Tibial nerve (tissue), 3 donors: ENCODE results near the genes KNL1, PPP1R14D and RTF1.

DNA sequence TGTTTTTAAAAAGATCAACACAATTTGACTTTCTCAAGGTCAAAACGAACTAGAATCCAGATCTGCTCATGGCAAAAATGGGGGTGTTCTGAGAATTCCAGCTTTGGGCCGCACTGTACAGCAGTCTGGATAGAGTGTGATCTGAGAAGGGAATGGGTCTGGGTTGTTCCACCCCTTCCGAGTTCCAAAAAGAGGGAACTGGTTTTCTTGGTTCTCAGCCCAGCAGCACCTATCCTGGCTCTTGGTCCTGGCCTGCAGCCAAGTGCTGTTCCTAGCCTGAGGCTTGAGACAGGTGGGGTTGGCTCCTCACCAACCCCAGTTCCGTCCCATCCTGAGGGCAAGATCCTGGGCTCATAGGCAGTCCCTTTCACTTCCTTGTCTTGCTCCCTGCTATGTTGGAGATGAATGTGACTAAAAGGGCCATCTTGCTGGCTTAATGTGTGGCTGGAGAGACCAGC is 15.1 kb downstream of the IVD start:
- PRO-cap: no peak
- RAMPAGE, long total RNA, 3 experiments: no peak in any of the 3 experiments

- PRO-cap: no peak
- RAMPAGE, long total RNA, 3 experiments: no peak in any of the 3 experiments
These were observed 1.4 kb downstream of the BAHD1 start for GRCh38 chr15:40442098-40442670.

DNA sequence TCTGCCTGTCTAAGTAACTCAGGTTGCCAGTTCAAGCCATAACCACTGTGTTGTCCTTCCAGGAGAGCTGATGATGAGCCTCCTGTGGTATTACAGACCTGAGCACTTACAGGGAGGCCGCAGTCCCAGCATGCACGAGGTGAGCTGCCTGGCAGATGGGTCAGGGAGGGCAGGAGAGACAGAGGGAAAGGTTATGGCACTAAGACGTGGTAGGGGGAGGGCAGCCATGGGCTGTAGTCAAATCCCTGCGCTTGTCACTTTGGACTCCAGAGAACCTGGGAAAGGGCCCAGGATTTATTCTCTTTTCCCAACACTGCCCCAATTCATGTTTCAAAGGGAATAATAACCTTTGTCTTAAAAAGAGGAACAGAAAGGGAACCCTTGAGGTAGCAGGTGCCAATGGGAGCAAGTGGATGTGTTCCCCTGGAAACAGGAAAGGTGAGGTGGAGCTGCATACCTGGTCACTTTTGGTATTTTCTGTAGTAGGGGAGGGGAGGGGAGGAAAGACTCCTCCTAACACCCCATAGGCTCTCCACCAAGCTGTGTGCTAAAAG is 6.3 kb upstream of the CHST14 start:
- PRO-cap: no peak
- RAMPAGE, long total RNA, 3 experiments: no peak in any of the 3 experiments

DNA sequence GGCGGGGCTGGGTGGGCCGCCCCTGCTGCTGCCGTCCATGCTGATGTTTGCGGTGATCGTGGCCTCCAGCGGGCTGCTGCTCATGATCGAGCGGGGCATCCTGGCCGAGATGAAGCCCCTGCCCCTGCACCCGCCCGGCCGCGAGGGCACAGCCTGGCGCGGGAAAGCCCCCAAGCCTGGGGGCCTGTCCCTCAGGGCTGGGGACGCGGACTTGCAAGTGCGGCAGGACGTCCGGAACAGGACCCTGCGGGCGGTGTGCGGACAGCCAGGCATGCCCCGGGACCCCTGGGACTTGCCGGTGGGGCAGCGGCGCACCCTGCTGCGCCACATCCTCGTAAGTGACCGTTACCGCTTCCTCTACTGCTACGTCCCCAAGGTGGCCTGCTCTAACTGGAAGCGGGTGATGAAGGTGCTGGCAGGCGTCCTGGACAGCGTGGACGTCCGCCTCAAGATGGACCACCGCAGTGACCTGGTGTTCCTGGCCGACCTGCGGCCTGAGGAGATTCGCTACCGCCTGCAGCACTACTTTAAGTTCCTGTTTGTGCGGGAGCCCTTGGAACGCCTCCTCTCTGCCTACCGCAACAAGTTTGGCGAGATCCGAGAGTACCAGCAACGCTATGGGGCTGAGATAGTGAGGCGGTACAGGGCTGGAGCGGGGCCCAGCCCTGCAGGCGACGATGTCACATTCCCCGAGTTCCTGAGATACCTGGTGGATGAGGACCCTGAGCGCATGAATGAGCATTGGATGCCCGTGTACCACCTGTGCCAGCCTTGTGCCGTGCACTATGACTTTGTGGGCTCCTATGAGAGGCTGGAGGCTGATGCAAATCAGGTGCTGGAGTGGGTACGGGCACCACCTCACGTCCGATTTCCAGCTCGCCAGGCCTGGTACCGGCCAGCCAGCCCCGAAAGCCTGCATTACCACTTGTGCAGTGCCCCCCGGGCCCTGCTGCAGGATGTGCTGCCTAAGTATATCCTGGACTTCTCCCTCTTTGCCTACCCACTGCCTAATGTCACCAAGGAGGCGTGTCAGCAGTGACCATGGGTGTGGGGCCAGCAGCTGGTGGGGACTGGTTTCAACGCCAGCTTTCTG is 868 bp downstream of the CHST14 start:
- PRO-cap: no peak
- RAMPAGE, long total RNA, 3 experiments: no peak in any of the 3 experiments

DNA sequence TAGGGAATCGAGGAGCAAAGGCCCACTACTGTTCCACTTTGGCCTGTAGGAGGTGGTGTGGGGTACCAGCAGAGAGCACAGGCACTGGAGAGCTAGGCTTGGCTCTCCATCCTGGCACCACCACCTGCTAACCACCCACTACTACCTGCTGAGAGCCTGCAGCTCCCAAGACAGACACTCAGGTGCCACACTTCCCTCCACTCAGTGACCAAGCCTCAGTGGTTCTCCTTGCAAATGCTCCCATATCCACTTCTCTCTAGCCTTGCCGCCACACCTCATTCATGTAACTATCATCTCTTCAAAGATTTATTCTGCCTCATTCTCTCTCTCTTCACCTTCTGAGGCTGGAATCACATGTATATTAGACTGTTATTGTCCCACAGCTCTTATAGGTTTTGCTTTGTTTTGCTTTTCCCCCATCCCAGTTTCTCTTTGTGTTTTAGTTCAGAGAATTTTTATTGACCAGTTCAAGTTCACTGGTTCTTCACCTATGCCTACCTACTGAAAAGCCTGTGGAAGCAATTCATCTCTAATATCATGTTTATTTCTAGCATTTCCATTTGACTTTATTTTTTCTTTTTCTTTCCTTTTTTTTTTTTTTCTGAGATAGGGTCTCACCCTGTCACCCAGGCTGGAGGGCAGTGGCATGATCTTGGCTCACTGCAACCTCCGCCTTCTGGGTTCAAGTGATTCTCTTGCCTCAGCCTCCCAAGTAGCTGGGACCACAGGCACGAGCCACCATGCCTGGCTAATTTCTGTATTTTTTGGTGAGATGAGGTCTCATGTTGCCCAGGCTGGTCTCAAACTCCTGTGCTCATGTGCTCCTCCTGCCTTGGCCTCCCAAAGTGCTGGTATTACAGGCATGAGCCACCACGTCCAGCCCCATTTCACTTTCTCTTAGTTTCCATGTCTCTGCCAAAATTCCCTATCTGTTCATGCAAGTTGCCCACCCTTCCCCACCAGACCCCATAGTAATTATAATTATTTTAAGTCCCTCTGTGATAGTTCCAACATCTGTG is 18.9 kb downstream of the CCDC32 start:
- PRO-cap: no peak
- RAMPAGE, long total RNA, 3 experiments: start-site peak on the minus strand in 1 of 3 experiments, centred at position 852 of the sequence, 8 reads per replicate

DNA sequence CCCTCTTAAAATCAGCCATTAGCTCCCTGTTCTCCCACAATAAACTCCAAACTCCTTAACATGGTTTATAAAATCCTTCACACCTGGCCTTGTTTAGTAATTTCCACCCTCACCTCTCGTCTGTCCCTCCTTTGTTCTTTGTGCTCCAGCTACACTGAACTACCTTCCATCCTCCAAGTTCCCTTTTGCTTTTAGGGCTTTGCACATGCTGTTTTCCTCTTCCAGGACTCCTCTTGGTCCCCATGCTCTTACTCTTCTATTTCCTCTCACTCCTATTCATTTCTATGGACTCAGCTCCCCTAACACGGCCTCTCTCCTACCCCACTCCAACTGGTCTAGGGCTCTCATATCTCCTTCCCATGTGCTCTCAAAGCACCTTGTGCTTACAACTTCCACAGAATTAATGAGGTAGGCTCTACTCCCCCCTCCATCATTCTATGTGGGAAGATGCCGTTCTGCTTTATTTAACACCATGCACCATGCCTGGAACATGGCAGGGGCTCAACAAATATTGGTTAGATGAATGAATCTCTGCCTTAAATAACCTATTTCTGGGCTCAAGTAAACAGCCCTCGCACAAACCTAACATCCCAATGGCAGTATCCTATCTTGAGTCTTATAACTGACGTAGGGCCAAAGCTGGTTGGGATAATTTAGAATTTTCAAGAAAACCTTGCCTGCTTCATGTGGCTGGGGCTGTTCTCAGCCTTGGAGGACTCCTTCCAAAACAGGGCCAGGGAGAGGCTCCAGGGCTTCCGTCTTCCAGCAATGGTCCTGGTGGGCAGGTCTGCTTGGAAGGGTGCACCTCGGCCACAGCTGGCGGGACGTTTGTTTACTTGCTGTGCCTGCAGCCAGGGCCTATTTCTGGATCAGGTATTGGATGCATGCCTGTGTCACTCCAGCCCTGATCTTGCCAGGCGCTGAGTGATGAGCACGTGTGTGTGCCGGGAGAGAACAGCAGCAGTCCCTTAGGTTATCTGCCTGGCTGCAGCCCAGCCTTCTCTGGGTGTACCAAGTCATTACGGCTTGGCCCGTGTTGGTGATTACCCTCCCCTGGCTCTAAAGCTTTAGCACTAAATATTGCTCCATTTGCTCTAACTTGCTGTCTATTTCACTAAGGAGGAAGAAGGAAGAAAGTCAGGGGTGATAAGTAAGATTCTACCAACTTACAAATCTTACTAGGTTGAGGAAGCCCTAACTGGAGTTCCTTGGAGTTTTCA is 15.3 kb downstream of the CCDC32 start:
- PRO-cap: no peak
- RAMPAGE, long total RNA, 3 experiments: no peak in any of the 3 experiments

DNA sequence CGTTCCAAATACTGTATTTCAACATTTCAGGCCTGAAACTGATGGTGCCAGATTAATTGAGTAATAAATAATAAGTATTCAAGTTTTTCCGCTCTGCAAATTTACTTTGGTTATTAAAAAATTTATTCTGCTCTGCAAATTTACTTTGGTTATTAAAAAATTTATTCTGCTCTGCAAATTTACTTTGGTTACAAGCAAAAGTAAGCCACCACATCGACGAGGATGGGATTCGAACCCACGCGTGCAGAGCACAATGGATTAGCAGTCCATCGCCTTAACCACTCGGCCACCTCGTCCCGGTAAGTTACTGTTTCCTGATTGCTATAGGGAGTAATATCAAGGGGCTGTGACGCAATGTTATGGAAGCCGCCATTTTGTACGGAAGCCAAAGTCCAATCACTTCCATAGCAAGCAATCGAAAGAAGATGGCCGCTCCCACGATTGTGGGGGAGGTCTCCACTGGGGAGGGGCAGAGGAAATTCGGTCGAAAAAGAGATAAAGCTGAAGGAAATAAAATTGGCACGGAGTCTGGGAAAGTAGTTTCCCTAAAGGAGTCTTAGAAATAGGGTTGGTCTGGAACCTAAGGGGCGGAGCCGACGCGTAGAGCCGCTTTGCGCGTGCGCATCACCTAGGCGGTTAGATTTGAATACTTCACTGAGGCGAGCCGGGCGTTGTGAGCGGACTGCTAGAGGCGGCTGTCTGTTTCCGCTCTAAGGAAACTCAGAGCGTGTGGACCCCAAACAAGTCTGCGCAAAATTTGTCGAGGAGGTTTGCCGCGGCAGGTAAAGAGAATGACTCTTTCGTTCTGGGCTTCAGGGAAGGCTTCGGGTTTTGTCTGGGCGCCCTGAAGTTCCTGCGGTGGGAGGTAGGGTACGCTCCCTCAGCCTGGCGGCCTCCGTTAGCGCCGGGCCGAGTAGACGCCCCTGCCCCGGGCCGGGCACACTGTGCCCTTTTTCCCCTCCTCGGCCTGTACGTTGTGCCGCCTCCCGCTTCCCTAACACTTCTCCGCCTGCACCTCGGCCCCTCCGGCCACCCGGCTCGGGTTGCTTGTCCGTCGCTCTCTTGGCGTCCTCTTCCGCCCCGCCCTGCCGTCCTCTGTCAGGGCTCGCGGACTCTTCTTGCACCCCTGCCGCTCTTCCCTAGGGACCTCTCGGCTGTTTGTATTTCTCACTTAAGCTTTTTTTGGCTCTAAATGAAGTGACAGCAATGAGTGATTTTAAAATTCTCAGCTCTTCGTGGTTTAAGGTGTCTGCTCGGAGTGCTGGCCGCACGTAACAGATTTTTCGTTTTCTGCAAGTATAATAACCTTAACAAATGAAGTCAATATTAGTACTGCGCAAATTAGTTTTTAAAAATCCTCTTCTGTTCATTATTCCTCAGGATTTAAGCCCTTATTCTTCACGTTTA is at the start of gene KNL1:
TSS of gene KNL1 (plus strand) at position 639 of the 1,407 bp plus-strand sequence.
- PRO-cap: unidirectional peak, minus-strand start at position 298 of the sequence
- RAMPAGE, long total RNA, 3 experiments: start-site peak on the plus strand in 1 of 3 experiments, centred at position 658 of the sequence, 7 reads per replicate

- PRO-cap: no peak
- RAMPAGE, long total RNA, 3 experiments: no peak in any of the 3 experiments
These were observed 3.3 kb downstream of the RMDN3 start for GRCh38 chr15:40751704-40752255.

DNA sequence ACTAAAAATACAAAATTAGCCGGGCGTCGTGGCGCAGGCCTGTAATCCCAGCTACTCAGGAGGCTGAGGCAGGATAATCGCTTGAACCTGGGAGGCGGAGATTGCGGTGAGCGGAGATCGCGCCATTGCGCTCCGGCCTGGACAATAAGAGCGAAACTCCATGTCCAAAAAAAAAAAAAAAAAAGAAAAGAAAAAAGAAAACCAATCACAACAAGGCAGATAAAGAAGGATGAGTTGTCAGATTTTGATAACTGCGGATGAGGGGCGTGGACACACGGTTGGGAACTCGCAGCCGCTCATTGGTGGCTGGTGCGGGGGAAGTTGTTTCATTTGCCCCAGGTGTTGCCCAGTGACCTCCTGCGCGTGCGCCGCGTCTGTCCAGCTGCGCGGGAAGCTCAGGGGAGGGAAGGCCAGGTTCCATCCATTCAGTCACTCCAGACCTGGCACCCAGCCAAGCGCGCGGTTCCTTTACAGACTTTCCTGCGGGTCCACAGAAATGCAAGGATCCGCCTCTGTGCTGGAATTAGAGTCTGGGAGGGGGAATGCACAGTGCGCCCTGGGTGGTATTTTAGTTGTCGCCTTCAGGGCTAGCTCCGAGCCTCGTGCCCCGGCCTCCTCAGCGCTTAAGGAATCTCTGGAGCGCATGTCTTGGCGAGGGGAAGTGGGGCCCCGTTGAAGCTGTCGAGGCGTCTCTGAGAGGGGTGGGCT is 769 bp upstream of the GCHFR start:
- PRO-cap: no peak
- RAMPAGE, long total RNA, 3 experiments: no peak in any of the 3 experiments

- PRO-cap: no peak
- RAMPAGE, long total RNA, 3 experiments: no peak in any of the 3 experiments
These were observed 17.3 kb downstream of the C15orf62 start for GRCh38 chr15:40786798-40787818.

GRCh38 chr15:40828536-40829536 is at the start of gene PPP1R14D:
PPP1R14D (minus strand) TSS chr15:40828708.
- PRO-cap: no peak
- RAMPAGE, long total RNA, 3 experiments: no peak in any of the 3 experiments

DNA sequence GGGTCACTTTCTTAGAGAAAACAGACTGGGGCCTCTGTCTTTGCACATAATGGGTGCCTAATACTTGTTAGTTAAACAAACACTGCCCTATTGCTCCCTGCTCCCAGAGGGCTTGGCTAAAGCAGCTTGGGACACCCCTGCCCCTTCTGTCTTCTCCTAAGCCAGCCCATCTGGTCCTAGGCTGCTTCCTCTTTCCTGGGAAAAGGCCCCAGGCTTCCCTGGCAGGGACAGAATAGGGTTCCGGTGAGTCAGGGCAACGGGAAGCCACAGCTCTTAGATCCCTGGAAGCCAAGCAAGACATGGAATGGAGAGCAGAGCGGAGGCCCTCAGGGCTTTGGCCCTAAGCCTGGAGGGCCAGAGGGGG is 11.6 kb downstream of the VPS18 start:
- PRO-cap: no peak
- RAMPAGE, long total RNA, 3 experiments: no peak in any of the 3 experiments

GRCh38 chr15:40937844-40938632 is 8.9 kb downstream of the DLL4 start:
- PRO-cap: no peak
- RAMPAGE, long total RNA, 3 experiments: no peak in any of the 3 experiments

DNA sequence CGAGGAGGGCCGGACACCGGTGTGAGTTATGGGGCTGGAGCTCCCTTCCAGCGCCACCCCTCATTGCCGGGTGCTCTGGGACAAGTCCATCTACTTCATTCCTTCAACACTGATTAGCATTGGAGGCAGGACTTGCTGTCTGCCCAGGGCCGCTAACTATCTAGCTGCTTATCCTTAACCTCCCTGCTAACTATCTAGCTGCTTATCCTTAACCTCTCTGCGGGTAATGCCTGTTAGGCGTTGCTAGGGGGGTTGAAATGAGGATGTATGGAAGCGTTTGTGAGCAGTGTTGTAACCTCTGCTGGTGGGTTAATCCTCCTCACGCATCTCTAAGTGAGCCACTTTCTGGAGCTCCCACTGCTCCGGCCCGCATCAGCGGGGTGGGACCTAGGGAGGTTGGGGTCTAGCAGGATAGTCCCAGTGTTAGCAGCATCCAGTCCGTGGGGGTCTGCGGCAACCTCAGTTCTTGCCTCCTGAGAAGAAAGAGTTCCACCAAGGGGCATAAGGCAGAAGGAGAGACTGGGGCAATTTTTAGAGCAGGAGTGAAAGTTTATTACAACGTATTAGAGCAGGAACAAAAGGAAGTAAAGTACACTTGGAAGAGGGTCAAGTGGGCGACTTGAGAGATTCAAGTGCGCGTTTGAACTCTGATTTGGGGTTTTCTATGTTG is 10.8 kb upstream of the CHAC1 start:
- PRO-cap: no peak
- RAMPAGE, long total RNA, 3 experiments: no peak in any of the 3 experiments

- PRO-cap: no peak
- RAMPAGE, long total RNA, 3 experiments: start-site peak on the minus strand in 1 of 3 experiments, at chr15:40985743-40986091 at its widest, 9 reads per replicate
These were observed 32.3 kb downstream of the CHAC1 start for GRCh38 chr15:40985306-40986270.

GRCh38 chr15:41416320-41417531 is at the start of gene RTF1:
RTF1 (plus strand) TSS chr15:41417095.
- PRO-cap: bidirectional peak, plus-strand start at chr15:41417145, minus-strand start at chr15:41416991
- RAMPAGE, long total RNA, 3 experiments: start-site peak on the plus strand in 3 of 3 experiments, at chr15:41417112-41417238 at its widest, 36 to 293 reads per replicate; start-site peak on the minus strand in 1 of 3 experiments, at chr15:41416997-41417013 at its widest, 12 reads per replicate

- PRO-cap: no peak
- RAMPAGE, long total RNA, 3 experiments: no peak in any of the 3 experiments
These were observed 18.7 kb upstream of the ITPKA start for GRCh38 chr15:41474885-41475488.

GRCh38 chr15:41482074-41482942 is 11.4 kb upstream of the ITPKA start:
- PRO-cap: no peak
- RAMPAGE, long total RNA, 3 experiments: no peak in any of the 3 experiments

- PRO-cap: no peak
- RAMPAGE, long total RNA, 3 experiments: no peak in any of the 3 experiments
These were observed 2.0 kb downstream of the LTK start for GRCh38 chr15:41511166-41512437.

GRCh38 chr15:41560933-41561783 is 2.1 kb downstream of the TYRO3 start:
- PRO-cap: no peak
- RAMPAGE, long total RNA, 3 experiments: no peak in any of the 3 experiments